Bronchial lymph node (tissue), 1 donor: ENCODE measurements around a stretch of chr5.

GRCh38 chr5:87267122-87267572, 536 bp upstream of the RASA1 start:
- PRO-cap, result no peak

- PRO-cap, result no peak
These were observed 6.0 kb downstream of the CCNH start for GRCh38 chr5:87406635-87407282.

DNA sequence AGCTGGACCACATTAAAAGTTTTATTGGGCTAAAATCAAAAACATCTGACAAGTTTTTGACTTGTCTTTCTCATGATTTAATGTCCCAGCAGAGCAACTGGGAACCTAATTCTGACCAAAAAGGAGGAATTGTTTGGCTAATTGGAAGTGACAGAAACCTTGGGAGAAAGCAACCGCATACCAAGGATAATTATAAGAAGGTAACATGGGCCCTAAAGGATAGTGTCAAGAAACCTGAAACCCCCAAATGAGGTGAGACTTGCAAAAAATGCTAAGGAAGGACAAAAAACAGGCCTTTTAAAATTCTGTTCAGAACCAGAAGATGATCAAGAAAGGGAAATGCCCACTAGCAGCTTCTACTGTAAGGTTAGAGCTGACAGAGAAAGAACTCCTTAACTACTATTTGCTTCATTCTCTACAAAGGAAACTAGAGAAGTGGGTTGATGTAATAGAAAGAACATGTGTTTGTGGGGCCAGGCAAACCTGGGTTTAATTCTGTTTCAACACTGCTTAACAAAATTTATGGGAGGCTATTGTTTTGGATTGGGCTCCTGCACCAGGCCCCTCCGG, 17.1 kb upstream of the TMEM161B start:
- PRO-cap, result no peak

GRCh38 chr5:88667215-88667705, 215.7 kb downstream of the MEF2C start:
- PRO-cap, result no peak

DNA sequence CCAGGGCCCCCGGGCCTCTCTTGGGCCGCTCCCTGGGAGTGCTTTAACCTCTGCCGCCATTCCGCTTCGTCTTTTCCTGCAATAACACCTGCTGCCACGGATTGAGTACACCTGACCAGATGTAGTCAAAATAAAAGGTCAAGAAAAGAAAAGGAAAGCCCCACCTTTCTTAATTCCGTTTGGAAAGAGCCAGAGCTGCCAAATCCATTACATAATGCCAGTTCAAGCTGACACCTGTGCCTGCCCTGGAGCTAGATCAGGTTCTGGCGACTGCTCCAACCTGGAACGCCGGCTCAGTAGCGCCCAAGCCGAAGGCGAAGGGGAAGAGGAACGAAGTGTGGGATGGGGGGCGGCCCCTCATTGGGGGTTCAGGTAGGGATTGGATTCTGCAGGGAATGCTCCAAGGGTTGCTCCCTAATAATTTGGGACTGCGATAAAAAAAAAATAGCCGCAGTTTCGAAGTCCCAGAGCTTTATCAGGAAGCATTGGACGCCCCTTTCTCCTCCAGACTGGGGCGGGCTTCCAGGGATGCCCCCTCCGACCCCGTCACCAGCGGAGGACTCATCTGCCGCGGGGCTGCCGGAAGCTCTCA, 193.8 kb downstream of the MEF2C start:
- PRO-cap, result no peak

- PRO-cap, result unidirectional peak, plus-strand start at chr5:88735167
These were observed 147.9 kb downstream of the MEF2C start for GRCh38 chr5:88734956-88735569.

DNA sequence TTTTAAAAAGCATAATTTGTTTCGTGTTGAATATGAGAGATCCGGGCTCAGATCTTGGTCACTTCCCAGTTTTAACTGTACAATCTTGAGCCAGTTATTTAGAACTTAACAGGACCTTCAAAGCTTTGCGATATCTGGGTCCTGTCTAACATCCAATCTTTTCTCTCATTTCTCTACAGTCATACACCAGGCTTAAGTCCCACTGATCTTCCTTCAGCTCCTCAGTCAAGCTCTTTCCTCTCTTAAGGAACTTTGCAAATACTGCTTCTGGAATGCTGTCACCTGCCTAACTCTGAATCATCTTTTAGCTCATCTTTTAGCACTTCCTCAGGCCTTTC, 63.7 kb downstream of the MEF2C start:
- PRO-cap, result no peak

- PRO-cap, result no peak
These were observed 21.6 kb upstream of the MEF2C start for GRCh38 chr5:88904514-88904967.

DNA sequence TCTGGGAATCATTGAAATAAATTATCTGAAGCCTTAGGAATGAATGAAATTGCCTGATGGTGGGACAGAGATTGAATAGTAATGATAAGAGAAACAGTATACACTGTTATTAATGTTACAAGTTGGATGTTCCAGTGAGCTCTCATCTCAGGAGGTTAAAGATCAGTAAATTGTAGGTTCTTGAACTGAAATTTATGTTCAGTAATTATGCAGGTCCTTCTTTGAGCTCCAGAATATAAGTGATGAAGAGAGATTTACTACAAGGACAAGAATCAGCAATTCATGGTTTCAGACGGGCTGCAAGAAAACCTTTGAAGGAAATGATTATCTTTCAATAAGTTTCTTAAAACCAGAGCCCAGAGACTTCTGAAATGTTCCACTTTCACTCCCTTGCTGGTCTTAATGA, 505.7 kb upstream of the MEF2C start:
- PRO-cap, result unidirectional peak, plus-strand start at position 291 of the sequence

- PRO-cap, result unidirectional peak, minus-strand start at chr5:89396796
These were observed 513.7 kb upstream of the MEF2C start for GRCh38 chr5:89396576-89397230.

DNA sequence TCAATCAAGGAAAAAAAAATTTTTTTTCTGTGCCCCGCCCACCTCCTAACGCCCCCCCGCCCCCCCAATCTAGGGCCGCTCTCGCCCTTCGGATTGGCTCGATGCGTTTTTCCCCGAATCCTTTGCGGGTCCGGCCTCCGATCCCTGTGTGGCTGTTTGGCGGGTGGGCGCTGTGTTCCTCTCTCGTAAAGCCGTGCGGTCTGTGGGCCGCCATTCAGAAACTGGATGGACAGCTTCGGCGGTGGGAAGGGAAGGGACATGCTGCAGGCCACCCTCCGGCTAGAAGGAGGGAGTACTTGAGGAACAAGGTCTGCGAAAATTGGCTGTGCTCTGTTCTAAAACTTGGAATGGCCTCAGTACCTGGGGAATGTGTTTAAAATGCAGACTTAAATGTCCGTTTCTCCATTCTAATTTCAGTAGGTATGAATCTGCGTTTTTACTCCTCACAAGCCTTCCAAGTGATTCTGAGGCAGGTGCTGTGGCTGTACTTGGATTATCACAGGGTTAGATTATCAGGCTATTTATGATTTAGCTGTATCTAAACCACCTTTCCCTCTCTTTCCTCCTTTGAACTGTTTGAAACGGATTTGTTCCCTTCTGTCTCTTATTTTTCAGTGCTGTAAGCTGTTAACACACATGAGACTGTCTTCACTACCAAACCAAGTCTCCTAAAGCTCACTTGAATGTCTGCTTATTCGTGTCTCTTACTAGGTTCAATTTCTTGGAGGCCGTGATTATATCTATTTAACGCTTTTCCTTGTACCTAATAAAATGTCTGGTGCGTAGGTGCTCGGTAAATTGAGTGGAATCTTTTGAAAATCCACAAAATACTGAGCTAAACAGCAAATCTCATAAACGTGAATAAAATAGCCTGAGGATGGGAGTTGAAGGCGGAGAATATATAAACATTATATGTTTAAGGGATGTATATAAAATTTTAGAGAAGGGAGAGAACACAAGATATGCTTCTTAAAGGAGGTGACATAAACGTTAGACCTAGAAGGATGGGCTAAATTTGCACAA, 640 bp upstream of the CETN3 start:
- PRO-cap, result bidirectional peak, plus-strand start at position 140 of the sequence, minus-strand start outside the sequence

DNA sequence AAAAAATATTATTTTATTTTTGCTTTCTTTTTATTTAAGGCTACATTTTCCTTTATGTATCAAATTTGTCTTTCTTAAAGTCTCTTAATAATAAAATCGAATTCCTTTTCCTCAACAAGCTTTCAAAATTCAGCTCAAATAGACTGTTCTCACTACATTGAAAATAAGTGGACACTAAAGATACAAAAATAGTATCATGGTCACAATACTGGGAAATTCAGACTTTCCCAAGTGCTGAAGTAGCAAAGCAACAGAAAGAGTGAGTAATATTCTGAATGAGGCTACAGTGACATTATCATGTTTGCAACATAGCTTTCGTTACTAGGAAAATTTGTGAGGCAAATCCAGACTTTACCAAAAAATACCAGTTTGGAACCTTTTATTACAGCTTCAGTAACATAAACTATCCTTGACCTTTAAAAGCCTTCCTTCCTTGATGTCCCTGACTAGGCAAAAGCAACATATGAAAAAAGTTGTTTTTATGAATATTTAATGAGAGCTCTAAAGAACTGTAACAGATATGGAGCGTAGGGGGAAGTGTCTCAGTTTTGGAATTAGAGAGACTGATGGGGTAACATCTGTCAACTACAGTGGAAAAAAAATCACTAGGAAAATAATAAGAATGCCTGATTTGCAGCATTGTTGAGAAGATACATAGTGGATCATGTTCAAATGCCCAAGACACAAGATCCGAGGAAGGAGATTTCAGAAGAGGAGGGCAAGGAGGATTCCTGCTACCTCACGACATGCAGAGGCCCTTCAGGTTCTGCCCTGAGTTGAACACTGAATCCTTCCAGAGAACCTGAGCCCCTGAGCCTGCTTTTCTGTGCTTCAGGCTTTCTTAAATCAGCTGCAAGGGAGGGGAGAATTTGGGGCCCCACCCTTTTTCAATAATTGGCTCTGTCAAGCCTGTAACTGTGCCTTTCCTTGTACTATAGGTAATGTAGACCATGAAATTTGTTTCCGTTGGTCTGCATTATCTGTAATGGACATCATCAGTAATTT, 313.0 kb downstream of the ADGRV1 start:
- PRO-cap, result unidirectional peak, plus-strand start at position 266 of the sequence; bidirectional peak, plus-strand start at position 545 of the sequence, minus-strand start at position 441 of the sequence

GRCh38 chr5:90917837-90918358, 359.3 kb downstream of the ADGRV1 start:
- PRO-cap, result no peak

- PRO-cap, result no peak
These were observed 262.6 kb downstream of the ARRDC3 start for GRCh38 chr5:91120622-91120888.

DNA sequence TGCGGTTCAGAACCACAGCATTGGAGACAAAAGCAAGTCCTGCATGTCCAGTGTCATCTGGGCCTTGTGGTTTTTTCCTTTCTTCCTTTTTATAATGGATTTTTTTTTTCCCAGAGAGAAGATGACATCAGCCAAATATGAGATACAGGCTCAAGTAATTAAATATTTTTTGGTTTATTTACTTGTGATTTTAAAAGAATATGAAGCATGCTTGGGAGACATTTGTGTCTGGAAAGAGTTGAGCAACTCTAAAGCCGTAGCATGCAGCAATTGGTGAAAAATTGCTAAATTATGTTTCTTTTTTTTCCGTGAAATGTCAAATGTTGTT, 261.6 kb downstream of the ARRDC3 start:
- PRO-cap, result bidirectional peak, plus-strand start at position 221 of the sequence, minus-strand start at position 59 of the sequence

DNA sequence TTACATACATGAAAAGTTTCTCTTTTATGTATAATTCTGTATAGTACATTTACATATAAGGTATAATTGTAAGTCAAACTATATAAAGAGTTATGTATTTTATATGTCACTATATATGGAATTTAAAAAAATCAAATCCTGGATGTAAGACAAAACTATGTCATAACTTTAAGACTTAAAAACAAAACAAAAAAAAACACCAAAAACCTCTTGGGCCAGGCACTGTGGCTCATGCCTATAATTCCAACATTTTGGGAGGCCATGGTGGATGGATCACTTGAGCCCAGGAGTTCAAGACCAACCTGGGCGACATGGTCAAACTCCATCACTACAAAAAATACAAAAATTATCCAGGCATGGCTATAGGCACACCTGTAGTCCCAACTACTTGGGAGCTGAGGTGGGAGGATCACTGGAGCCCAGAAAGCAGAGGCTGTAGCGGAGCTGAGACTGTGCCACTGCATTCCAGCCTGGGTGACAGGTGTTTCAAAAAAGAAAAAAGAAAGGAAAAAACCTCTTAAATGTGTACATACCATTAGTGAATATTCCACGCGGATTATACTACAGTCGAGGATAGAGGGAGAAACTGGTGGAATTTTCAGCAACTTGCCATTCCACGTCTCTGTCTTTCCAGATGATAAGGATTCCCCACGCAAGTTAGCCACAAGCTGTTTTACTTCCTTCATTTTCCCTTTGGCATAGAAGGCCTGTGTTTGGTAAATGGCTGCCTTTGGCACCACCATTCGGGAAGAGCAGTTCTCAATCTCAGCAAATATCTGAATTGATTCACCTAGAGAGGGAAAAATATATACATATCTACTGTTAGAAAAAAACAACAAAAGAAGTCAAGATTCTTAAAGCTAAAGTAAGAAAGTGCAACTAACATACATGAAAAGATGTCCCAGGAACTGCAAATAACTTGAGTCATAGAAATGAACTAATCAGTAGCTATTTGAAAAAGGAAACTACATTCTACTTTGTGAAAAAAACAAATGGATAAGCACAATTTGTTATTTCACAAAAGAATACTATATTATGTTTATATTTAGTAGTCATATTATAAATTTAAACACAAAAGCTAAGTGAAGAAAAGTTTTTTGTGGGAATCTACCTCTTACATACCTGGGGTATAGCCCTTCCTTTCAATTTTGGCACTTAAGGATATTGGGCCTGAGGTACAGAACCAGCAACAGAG, 8.3 kb downstream of the ARRDC3 start:
- PRO-cap, result no peak

DNA sequence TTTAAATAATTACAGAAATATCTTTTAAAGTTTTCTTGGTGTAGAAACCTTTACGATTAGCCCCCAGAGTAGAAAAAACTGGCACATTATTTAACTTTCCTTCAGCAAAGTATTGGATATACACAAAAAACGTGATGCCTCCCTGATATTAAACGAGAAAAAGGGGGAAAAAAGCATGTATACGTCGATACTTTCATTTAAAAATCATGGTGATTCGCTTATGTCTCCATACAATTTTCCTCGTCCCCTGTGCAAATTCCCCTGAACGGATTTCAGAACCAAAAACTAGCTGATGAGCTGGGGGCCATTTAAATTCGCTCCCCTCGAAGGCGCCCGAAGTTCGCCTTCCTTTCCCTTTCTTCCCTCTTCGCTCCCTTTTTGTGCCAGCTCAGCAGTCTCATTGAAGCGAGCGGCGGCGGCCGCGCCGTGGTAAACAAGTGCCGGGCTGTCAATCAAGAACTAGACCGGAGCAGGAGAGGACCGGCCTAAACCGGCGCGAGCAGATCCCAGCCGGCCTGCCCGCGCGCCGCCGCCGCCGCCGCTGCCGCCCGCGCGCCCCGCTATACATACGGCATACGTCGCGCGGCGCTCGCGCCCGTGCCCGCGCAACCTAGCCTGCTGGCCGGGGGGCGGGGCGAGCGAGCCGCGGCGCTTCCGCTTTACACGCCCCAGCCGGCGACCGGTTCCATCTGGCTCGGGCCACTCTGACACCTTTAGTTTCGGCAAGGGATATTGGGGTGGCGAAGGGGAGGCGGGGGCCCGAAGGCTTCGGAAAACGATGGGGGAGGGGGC, 3.2 kb downstream of the ARRDC3 start:
- PRO-cap, result bidirectional peak, plus-strand start at position 502 of the sequence, minus-strand start at position 402 of the sequence; bidirectional peak, plus-strand start at position 716 of the sequence, minus-strand start at position 612 of the sequence

- PRO-cap, result bidirectional peak, plus-strand start at chr5:91381162, minus-strand start at chr5:91380986
These were observed 2.1 kb downstream of the ARRDC3 start for GRCh38 chr5:91381048-91381479.

- PRO-cap, result no peak
These were observed 11.0 kb upstream of the NR2F1 start for GRCh38 chr5:93572034-93572453.

- PRO-cap, result bidirectional peak, plus-strand start at chr5:93582866, minus-strand start at chr5:93582756; bidirectional peak, plus-strand start at chr5:93583224, minus-strand start at chr5:93582913
These were observed 371 bp upstream of the NR2F1 start for GRCh38 chr5:93582688-93583014.